ENCODE results near the genes FKBP1A and SIRPG.

- PRO-cap = no peak
Observed at GRCh38 chr20:278446-279635, 11.7 kb downstream of the C20orf96 start.

- PRO-cap = unidirectional peak, minus-strand start at chr20:310560
Observed at GRCh38 chr20:310222-310800, 12.9 kb downstream of the ZCCHC3 start.

DNA sequence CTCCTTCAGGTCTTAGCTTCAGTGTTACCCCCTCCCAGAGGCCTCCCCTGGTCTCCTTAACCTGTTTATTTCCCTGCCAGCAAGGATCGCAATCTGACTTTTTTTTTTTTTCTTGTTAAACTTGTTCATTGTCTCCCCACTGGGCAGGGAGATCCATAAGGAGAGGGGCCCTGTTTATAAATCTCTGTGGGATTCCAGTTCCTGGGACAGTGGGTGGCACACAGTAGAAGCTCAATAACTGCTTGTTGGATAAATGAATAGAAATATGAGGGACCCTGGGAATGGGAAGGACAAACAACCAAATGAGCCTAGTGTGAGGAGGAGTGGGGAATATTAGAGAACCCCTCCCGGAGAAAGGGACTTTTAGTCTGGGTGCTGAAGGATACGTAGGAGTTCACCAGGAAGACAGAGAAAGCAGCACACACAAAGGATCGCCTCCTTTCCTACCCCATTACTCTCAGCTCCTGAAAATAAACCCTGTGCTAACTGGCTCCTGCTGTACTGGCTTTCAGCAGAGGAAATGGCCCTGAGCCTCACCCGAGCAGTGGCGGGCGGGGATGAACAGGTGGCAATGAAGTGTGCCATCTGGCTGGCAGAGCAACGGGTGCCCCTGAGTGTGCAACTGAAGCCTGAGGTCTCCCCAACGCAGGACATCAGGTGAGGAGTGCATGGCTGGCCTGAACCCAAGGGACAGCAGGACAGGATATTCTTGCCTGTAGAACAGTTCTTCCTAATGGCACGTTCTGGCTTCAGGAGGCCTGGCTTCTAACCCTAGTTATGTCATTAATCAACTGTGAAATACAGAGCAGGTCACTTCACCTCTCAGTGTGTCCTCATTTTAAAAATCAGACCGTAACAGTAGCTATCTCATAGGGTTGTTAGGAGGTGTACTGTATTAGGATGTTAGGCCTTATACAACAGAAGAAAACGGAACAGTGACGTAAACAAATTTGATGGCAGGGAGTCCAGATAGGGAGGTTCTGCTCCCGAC lies 1.6 kb downstream of the RBCK1 start:
- PRO-cap = no peak

- PRO-cap = no peak
Observed at GRCh38 chr20:544029-544424, 437 bp upstream of the CSNK2A1 start.

GRCh38 chr20:568081-568652 lies 24.6 kb upstream of the CSNK2A1 start:
- PRO-cap = no peak

- PRO-cap = no peak
Observed at GRCh38 chr20:652092-652301, 1.0 kb downstream of the SRXN1 start.

DNA sequence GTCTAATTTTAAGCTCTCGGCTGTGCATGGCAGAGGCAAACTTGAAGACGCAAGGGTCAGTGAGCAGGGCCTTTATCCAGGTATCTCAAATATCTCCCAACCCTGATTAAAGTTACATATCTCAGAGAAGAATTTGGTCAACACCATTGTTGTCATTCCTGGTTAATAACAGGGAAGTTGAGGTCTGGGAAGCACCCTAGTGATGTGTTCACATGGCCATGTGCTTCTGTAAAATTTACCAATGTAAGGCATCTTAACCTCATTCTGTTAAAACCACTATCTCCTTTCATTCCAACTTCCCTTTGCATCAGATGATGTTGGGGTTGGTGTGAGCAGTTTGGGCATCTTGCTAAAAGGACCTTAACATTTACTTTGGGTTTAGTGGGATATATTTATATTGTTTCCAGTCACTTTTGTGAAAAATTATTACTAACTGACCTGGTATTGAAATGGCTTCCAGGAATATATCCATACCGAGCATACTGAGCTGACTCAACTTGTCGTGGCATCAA lies 3.9 kb upstream of the FAM110A start:
- PRO-cap = no peak

- PRO-cap = no peak
Observed at GRCh38 chr20:841595-842762, 8.5 kb downstream of the FAM110A start.

- PRO-cap = no peak
Observed at GRCh38 chr20:905408-905993, 10.6 kb downstream of the ANGPT4 start.

- PRO-cap = no peak
Observed at GRCh38 chr20:949423-949837, 33.3 kb upstream of the ANGPT4 start.

DNA sequence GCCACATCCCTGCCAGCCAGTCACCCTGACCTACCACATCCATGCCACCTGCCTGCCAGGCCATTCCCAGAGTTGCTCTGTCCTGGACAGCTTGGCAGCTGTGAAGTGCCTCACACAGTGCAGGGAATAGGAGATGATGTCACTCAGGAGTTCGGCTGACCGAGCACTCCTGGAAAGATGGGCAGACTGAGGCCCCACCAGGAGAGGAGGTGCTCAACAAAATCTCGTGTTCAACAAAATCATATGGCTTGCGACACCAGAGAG lies 12.5 kb upstream of the PSMF1 start:
- PRO-cap = no peak

- PRO-cap = no peak
Observed at GRCh38 chr20:1185763-1186271, 1.0 kb upstream of the TMEM74B start.

DNA sequence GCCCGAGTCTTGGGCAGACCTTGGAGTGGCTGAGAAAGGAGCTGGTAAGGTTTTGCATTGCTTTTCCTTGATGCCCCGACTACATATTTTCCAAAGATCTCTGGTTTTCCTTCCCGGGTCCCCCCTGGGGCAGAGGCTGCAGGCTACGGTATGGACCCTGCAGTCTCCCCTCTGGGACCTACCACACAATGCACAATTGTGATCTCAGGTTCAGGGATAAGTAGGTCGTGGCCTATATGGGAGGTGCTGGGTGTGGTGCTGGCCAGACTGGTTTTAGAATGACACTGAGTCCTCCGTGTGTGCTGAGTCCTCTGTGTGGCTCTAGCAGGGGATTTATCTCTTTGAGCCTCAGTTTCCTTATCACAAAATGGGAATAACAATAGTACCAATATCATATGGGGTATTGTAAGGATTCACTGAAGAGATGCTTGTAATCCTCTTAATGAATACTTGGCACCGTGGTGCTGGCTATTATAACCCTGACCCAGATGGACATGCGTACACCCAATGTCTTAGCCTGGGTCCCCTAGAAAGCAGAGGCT lies 425 bp downstream of the C20orf202 start:
- PRO-cap = no peak

DNA sequence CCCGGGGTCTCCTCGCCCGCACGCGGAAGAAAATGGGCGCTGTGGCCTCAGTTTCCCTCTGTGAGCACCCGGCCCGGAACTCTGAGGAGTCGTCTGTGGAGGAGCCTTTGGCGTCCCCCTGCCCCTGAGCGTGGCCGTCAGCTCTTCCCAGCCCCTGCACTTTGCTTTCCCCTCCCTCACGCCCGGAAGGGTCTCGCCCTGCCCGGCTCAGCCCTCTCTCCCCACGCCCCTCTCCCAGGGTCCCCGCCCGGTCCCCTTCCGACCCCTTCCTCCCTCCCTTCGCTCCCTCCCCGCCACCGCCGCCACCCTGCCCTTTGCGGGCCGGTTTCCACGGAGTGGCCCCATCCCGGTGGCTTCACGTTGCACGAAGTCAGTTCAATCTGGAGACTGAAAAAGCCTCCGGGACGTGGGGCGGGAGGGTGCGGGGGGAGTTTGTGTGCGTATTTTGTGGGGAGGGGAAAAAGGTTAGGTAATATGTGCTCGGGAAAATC lies 540 bp downstream of the RAD21L1 start:
- PRO-cap = no peak

GRCh38 chr20:1267050-1267597 lies 1.0 kb downstream of the SNPH start:
- PRO-cap = no peak

DNA sequence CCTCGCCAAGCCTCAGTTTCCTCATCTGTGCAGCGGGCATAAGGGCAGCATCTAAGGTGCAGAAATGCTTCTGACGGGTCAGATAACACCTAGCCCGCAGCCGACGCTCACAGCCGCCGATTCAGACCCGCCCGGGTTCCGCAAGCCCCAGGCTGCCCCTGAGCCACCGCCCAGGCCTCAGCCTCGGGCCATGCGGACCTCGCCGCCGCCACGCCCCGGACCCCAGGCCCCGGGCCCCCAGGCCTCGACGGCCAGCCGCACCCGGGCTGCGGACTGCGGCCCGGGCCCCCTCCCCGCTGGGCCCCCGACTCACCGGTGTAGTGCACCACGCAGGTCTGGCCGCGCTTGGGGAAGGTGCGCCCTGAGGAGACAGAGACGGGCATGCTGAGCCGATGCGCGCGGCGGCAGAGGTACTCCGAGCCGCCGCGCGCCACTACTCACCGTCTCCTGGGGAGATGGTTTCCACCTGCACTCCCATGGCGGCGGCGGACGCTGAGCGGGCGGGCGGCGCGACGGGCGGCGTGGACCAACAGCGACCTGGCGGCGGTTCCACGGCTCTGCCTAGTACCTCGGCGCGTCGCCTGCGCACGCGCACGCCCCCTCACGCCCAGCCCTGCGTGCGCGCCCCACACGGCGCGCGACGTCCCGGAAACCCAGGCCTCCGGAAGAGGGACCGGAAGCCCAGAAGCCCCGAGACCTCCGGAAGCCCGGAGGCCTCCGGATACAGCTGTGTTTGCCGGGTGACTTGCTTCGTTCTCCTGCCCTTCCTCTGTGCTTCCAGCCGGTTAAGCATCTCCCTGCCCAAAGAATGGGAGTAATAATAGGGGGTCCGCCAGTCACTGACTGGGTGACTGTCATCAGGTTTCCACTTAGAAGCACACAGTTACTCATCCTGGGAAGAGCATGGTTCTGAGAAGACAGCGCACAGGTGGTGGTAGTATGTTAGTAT lies at the start of gene FKBP1A:
Gene FKBP1A (minus strand): TSS at position 534 of the 949 bp plus-strand sequence.
- PRO-cap = bidirectional peak, plus-strand start at position 696 of the sequence, minus-strand start at position 539 of the sequence

GRCh38 chr20:1397653-1397852 lies 4.7 kb upstream of the FKBP1A start:
- PRO-cap = no peak

- PRO-cap = no peak
Observed at GRCh38 chr20:1399785-1400431, 7.1 kb upstream of the FKBP1A start.

GRCh38 chr20:1467375-1468439 lies 1.1 kb upstream of the NSFL1C start:
- PRO-cap = no peak

DNA sequence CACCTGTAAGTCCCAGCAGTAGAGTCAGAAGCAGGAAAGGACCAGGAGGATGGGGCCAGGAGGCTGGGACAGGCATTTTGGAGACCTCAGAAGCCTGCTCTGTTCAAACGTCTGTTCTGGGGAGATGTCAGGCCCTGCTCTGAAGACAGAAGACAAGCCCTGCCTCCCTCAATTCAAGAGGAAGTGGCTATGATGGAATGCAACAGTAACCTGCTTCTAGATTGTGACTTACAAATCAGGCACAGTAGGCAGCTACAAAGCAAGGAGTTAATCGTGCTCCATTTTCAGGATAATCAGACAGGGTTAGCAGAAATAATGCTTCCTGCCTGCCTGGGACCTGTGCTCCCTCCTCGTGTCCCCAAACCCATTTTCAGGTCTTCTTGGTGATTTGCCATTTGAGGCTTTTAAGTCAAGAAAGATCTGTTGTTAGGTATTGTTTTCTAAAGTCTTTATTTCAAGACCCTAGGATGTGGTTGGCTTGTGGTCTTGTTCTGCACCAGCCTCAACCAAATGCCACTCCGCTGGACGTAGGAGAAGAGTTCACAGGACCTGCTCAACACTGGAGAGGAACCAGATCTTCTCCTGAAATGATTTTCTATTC lies at the start of gene SIRPG:
Gene SIRPG (minus strand): TSS at position 141 of the 601 bp plus-strand sequence.
- PRO-cap = no peak

Measured in aorta (tissue), 1 donor.